LHCN-M2 (cell line): ENCODE results near the genes ATP6V1B1, TEX261, PAIP2B and ZNF638.

DNA sequence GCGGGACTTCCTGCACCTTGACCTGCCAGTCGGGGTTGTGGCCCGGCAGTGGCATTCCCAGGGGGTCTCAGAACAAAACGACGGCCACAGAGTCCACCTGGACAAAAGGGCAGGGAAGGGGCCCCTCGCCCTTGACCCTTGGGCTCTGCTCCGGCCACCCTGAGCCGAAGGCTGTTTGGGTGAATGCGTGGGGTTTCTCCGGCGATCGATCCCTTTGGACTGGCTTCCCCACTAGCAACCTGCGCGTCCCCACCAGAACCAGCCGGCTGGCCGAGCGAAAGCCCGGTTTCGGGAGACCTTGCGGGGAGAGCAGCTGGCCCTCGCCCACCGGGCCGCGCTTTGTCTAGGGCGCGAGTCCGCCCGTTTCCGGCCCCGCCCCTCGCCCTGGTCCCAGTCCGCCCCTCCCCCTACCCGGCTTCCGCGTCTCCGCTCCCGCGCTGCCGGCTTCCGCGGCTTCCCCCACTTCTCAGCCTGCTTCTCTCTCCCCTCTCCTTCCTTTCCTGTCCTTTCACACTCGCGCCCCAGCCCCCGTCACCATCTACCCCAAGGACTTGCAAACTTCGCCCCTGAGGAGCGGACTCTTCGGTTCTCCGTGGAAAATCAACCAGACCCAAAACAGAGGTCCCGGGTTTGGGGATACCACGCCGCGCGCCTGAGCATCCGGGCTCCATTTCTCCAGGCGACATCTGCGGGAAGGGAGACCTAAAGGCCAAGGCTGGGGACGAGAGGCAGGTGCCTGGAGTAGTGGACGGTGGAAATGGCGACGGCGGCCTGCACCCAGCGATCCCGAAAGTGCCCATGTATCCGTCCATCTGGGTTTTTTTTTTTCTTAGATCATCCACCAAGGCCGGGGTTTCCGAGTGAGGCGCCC lies 12.7 kb upstream of the VAX2 start:
- RAMPAGE, long total RNA: no peak

- RAMPAGE, long total RNA: no peak
These were observed 13.7 kb upstream of the ATP6V1B1 start for GRCh38 chr2:70921952-70922360.

DNA sequence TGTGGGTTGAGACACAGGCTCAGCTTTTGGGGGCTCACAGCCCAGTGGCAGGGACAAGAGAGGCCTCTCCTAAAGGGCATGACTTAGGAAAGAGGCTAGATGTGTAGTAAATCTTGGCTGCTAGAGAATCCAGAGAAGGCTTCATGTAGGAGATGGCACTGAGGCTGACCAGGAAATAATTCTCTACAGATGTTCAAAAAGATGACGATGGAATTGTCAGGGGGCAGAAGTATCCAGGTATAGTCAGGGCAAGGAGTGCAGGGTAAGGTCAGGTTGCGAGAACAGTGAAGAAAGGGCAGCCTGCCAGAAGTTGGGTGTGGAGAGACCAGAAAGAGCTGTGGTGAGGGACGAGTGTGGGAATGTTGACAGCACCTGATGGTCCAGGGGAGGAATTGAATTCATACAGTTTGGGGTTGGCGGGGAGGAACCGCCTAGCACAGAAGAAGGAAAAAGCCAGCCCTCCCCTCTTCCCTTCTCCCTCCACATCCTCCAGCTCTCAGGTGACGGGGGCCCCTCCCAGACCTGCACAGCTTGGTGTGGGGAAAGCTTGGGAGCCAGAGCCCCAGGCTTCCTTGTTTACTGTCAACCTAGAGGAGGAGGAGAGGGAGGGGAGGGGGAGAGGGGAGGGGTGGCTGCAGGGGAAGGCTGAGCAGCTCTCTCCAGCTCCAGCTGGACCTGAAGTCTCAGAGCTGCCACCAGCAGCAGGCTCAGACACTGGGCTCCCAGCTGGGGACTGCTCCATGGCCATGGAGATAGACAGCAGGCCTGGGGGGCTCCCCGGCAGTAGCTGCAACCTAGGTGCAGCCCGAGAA lies at the start of gene ATP6V1B1:
ATP6V1B1 (plus strand) TSS at position 686 of the 812 bp plus-strand sequence.
- RAMPAGE, long total RNA: no peak

DNA sequence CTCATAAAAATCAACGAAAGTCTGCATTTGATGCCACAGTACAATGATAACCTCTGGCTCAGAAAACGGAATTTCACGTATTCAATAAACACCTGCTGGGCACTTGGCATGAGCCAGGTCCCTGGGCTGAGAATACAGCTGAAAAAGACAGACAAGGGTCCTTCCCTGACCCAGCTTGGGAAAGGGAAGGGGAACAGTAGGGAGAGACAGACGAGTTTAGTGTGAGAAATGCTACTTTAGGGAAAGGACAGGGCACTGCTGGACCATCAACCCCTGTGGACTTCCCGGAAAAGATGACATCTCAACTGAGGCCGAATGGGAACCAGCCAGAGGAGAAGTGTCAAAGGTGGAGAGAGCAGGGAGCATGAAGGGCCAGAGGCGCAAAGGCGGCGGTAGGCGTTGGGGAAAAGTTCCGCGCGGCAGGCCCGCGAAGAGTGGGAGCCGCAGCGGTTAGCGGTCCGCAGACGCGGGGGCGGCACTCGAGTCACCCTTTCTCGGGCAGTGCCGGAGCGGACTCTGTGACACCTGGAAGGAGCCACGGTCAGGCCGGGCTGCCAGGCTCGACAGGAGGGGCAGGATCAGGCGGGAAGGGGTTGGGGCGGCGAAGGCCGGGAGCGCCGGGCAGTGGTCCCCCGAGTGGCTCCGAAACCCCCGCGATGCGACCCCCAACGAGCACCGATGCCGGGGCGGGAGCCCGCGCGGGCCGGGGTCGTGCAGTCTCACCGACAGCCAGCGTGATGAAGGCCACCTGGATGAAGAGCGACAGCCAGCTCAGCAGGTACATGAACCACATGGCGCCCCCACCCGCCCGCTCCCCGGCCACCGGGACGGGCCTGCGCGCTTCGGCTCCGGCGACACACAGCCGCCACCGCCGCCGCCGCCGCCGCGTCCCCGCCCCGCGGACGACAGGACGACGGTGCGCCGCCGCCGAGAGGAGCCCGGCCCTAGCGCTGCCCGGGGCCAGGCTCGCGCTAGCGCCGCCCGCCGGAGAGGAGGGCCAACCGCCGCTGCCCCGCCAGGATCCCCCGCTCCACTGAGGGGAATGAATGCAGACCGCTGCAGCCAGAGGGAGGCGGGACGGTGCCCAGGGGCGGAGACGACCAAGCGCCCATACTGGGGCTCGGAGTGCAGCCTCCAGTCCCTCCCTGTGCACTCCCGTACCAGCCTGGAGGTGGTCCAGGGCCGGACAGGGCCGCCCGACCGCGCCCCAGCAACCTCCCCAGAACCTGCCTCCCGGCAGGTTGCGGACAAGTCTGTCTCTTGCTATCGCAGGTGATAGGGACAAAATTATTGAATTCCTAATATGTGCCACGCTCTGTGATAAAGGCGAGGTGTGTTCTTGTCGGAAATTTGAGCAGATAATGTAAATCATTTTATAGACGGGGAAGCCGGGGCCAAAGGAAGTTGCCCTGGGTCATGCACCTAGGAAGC lies at the start of gene TEX261:
TEX261 (minus strand) TSS at position 909 of the 1,431 bp plus-strand sequence.
- RAMPAGE, long total RNA: no peak

- RAMPAGE, long total RNA: no peak
These were observed 7.3 kb upstream of the TEX261 start for GRCh38 chr2:71001772-71002533.

DNA sequence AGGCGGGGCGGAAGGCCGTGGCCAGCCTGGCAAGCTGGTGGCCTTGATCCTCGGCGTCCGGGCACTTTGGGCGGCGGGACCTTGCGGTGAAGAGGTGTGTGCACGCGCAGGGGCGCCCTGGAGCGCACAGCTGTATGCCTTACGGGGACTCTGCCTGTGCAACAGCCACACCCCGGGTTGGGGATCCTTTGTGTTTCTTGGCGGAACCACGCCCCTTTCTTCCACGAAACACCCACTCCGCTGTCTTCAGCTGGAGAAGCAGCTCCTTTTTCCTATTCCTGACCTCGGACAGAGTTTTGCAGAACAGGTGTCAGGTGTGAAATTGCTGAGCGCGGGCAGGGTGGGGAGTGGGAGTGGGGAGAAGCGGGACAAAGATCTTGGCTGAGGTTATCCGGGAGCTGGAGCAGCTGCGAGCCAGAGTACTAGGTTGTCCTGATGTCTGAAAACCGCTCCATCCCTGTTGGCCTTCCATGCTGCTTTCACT lies 342 bp downstream of the NAGK start:
- RAMPAGE, long total RNA: no peak

DNA sequence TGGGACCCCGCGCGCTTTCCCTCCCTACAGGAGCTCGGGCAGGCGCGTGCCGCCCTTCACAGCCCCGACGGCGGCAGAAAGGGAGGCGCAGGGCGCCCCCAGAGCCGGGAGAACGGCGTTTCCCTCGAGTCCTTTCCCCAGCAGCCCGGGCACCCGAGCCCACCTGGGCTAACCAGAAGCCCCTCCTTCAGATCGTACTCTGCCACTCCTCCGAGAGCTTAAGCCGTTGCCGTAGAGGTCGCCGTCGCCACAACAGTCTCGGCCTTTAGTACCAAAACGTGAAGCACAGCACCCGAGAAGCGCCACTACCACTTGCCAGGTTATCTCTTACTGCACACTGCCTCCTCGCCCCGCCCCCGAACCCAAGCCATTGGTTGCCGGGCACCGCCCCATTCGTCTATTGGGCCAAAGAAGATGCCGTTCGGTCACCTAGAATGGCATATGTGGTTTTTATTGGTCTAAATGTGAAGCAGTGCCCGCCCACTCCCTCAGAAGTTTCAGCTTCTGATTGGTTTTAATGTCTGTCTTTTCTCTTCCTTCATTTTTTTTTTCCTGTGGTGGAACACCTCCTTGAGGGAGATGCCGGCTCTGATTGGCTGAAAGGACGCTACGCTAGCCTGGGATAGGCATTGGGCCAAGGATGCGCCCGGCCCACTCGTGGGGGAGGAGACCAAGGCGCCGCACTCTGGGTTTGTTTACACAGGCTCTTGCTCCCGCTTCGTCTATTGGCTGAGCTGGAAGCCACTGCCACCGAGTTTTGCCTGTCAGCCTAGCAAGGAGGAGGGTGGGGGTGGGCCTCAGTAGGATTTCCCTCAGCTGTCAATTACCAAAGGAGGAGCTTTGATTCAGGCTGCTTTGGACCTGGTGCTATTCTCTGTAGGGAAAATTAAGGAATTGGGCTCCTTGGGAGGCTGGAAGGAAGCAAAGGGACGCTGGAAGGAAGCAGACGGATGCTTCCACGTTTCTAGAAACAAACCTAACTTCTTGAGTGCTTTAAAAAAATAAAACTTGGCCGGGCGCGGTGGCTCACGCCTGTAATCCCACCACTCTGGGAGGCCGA lies at the start of gene PAIP2B:
PAIP2B (minus strand) TSS at position 339 of the 1,060 bp plus-strand sequence.
- RAMPAGE, long total RNA: no peak

GRCh38 chr2:71331425-71332643 lies at the start of gene ZNF638:
Gene ZNF638 (plus strand): TSS chr2:71331782.
- RAMPAGE, long total RNA: start-site peak on the plus strand at chr2:71331772-71331792, 79 reads

DNA sequence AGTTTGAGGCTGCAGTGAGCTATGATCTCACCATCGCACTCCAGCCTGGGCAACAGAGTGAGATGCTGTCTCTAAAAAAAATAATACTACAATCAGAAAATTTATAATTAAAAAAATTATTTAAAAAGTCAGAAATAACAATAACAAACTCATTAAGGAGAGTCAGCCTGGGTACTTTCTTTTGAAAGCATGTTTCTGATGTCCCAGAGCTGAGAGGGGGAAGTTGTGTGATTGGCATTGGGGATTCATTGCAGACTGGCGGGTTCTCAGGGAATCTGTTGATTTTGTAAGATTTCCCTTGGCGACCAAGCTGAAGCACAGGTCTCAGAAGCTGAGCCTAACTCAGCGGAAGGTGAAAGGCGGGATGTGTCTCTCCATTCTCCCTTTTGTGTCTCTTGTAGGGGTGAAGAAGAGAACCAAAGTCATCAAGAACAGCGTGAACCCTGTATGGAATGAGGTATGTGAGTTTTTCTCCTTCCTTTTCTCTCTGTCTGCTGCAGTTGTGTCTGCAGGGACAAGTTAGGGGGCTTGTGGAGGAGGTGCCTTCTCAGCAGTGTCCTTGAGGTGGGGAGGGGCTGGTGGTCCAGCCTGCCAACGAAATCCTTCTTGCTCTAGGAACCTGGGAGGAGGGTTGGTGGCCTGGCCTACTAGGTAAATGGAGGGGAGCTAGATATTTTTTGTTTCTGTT lies 14.1 kb downstream of the DYSF start:
- RAMPAGE, long total RNA: no peak

DNA sequence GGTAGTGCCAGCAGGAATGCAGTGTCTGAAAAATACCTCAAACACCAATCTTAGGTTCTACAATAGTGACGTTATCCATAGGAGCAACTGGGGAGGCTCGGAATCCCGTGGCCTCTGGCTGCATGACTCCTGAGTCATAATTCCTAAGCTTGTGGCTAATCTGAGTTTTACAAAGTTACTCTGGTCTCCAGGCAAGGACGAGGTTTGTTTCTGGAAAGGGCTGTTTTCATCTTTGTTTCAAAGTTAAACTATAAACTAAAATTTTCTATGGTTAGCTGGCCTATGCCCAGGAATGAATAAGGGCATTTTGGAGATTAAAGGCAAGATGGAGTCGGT lies 31.9 kb downstream of the DYSF start:
- RAMPAGE, long total RNA: no peak

DNA sequence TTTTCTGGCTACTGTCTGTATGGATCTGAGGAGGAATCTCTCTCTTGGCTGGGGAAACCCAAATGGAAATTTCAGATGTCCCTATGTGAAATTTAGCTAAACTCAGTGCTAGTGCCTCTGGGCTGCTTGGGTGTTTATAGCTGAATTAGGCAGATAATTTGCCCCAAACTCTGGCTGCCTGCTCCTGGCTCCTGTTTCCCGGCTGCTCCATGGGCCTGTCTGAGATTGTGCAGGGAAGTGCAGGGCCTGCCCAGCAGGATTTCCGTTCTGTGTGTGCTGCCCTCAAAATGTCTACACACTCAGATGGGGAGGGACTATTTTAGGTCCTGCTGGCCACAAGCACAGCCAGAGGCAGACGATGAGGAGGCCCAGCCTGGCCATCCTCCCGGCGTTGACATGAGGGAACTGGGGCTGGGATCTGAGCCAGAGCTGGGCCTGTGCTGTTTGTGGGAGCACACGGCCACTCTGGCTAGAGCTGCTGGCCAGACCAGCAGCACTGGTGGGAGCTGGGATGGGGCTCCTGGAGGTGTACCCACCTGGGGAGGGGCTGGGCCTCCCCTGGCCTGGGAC lies 148.4 kb downstream of the DYSF start:
- RAMPAGE, long total RNA: no peak

DNA sequence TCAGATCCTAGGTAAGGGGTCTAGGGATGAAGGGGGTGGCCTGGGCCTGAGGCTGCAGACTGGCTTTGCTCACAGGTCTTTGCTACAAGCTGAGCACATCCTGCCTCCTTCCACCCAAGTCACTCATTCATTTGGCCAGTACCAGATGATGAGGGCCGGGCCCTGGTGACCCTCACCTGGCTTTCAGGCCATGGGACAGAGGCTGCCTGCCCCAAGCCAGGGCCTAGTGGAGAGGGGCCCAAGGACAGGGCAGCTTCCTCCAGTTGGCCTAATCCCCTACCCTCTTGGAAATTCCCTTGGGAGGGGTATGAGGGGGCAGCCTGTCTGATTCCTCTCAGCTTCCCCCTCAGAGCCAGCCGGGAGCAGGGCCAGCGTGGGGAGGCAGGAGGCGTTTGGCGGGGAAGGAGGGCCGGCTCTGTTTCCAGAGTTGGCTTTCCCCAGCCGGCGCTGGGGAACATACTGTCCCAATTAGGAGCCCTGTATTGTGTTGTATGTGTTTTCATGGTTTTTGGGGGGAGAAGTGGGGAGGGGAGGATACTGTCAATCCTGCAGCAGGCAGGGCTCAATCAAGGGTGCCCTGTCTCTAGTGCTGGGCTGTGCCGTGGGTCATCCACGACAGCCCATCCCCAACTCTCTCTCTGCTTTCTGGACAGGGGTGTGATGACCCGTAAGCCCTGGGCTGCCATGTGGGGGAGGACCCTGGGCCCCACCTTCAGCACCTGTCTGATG lies 219.0 kb downstream of the DYSF start:
- RAMPAGE, long total RNA: no peak

DNA sequence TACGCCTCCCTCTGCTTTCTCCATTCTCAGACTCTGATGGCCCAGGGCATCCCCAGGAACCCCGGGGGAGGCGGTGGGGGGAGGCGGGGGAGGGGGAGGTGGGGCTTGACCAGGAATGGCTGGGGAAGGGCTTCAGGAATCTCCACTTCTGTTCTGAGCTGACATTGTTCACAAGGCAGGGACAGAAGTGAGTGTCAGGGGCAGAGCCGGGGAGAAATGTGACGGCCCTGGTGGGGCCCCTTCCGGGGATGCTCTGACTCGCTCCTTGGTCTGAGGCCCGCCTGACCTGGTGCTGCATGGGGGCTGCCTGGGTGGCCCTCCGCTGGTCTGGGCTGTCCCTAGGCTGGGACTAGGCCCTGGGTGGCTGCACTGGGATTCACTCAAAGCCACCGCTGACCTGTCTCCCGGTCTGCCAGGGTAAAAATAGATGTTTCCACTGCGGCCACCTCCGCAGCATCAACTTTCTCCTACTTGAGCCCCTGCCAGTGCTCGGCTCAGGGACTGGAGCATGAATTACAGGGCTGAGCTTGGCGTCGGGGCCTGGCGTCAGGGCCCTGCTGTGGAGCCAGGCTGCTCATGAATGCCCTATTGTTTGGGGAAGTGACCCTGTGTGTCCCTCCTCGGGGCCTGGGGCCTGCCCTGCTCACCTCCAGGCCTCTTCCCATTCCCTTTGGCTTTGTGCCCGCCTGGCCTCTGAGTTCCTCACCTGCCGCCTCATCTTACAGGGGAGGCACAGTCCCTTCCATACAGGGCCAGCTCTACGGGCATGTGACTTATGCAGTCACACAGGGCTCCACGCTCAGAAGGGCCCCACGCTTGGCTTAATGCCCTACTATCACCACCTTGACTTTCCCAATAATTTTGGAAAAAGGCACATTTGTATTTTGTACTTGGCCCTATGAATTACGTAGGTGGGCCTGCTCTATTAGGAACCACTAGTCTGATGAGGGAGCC lies 234.4 kb downstream of the DYSF start:
- RAMPAGE, long total RNA: no peak

GRCh38 chr2:71883040-71883580 lies 264.6 kb downstream of the CYP26B1 start:
- RAMPAGE, long total RNA: no peak

- RAMPAGE, long total RNA: no peak
These were observed 2.3 kb downstream of the CYP26B1 start for GRCh38 chr2:72145246-72145882.

DNA sequence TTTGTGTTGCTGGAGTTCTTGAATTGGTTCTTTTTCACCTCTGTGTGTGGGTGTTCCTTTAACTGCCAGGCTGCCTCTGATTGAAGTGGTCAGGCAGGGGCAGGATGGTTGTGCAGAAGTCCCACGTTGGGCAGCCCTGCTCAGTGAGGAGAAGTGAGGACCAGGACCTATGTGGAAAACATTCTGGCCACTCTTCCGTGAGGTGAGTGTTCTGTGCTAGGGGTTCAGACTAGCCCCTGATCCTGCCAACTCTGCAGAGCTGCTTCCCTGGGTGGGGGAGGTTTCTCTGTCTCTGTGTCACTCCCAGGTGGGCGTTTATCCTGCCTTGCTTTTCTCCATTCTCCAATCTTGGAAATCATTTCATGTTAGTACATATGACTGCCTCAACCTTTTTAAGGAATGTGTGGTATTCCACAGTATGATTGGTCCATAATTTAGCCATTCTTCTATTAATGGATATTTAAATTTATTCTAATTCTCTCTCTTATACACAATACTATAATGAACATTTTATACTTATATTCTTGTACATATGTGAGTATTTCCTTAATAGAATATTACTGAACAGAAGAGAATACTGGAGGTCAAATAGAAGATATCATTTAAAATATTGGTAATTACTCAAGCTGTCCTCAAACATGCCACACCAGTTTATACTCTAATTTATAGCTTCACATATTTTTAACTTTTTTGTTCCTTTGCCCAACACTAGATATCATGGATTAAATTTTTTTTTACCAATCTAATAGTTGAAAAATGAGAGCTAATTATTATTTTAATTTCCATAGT lies 156.3 kb upstream of the CYP26B1 start:
- RAMPAGE, long total RNA: no peak

GRCh38 chr2:72681030-72681488 lies 144.8 kb downstream of the EXOC6B start:
- RAMPAGE, long total RNA: no peak

- RAMPAGE, long total RNA: no peak
These were observed 72.5 kb downstream of the EXOC6B start for GRCh38 chr2:72753163-72753986.

GRCh38 chr2:72794112-72794506 lies 31.7 kb downstream of the EXOC6B start:
- RAMPAGE, long total RNA: no peak

GRCh38 chr2:72924064-72924832 lies 6.9 kb downstream of the EMX1 start:
- RAMPAGE, long total RNA: no peak